SK-MEL-5 (cell line): Measurements from ENCODE around the gene CDC14B.

DNA sequence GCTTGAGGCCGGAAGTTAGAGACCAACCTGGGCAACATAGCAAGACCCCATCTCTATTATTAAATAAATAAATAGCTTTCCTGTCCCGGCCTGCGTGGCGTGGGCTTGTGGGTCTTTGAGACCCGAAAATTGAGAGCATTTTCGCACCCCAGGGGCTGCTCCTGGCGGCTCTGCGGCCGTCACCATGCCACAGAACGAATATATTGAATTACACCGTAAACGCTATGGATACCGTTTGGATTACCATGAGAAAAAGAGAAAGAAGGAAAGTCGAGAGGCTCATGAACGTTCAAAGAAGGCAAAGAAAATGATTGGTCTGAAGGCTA is 11.1 kb downstream of the ZNF367 start:
RAMPAGE:
- cytosol, long total RNA: no peak
- long total RNA: start-site peak on the plus strand centred at position 109 of the sequence, 33 bp wide, 12 and 13 reads in 2 replicates
- nucleus, long total RNA: no peak

DNA sequence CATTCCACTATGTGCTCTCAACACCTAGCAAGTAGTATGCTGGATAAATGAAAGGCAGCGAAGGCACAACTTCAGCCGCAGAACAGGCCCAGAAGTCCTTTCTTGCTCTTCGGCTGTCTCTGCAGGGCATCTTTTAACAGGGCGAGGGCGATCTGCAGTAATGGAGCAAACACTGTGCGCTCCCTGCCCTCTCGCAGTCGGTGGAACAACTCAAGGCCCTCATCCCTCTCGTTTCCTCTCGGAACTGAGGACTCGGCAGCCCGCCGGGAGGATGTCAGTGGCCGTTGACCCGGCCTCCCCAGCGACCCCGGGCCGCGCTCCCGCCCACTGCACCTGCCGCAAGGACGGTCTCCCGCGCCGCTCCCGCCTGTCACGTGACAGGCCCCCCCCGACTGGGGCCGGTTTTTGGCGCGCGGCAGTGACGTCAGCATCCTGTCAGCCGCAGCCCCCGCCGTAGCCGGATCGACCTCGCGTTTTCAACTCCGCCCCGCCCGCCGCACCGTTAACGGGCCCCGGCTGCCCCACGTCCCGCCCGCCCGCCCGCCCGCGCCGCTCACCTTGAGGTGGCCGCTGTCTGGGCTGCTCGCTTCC is 1.0 kb downstream of the ZNF367 start:
RAMPAGE:
- cytosol, long total RNA: no peak
- long total RNA: no peak
- nucleus, long total RNA: no peak

DNA sequence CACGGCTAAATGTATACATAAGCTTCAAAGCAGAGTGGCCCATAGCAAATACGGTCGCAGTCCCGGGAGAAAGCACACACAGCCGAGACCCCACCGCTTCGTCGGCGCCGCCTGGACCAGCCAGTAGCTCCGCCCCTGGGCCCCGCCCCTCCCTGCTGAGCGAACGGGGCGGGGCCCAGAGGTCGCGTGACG is 241 bp upstream of the HABP4 start:
RAMPAGE:
- cytosol, long total RNA: no peak
- long total RNA: no peak
- nucleus, long total RNA: no peak

GRCh38 chr9:96464049-96464692 is 14.2 kb downstream of the HABP4 start:
RAMPAGE:
- cytosol, long total RNA: no peak
- long total RNA: no peak
- nucleus, long total RNA: no peak

DNA sequence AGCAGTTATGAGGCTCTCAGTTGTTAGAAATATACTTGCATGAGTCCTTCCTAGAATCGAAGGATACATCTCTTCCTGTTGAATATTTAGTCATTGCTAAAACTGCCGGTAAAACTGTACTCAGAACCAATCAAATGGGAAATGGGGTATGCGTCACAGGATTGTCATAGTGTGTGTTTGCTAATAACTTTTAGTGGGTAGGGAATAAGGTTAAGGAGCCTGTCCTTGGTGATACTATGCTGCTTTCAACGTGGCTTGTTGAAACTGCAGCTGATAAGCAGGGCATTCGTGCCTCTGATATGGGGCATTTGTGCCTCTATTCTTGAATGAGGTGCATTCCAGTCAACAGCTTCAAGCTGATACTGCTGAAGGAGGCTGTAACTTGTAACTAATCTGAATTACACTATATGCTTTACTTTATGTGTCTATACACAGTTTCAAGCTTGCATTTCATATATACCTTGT is 26.6 kb downstream of the HABP4 start:
RAMPAGE:
- cytosol, long total RNA: no peak
- long total RNA: no peak
- nucleus, long total RNA: no peak

RAMPAGE:
- cytosol, long total RNA: no peak
- long total RNA: no peak
- nucleus, long total RNA: no peak
Measured at GRCh38 chr9:96514458-96514899, 64.5 kb downstream of the HABP4 start.

DNA sequence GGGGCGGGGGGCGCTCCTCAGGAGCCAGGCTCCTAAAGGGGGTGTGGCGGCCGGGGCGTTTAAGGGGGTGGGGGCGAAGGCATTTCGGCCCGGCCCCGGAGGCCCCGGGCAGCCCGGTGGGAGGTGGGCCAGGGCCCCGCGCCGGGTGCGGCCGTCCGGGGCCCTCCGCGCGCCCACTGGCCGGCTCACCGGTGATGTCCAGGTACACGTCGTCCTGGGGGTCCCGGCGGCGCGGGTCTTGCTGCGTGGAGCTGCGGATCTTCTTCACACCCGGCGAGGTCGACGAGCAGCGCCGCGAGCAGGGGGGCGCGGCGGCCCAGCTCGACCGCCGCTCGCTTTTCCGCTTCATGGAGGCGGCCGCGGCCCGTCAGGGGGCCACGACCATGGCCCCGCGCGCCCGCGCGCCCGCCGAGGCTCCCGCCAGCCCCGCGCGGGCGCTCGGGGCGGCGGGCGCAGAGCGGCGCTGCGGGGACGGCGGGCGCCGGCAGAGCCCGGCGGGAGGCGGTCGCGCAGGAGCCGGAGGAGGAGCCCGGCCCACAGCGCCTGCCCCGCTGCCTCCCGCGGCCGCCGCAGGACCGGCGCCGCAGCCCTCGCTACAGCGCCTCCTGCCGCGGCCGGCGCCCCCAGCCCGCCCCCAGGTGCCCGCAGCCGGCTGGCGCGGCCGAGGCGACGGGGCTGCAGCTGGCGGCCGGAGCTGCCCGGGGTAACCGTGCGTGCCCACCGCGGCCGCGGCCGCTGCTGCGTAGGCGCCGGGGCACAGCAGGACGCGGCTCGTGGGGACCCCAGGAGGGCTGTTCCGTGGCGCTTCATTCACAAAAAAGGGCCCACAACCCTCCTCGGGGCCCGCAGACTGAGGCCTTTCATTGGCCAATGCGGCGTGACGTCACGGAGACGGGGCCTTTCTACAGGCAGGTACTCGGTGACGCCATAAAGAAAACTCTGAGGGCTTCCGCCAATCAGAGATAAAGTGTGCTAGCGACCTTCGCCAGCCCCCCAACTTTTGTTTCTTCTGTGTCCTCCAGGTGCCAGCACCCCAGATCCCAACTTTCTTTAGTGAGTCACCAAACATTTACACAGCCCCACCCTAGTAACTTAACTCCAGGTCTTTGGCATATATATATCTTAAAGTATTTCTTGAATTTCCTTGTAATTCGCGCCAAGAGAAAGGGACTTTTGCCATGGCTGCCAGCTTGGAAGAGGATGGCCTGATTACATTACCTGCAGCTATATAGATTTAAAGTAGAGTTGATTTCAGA is at the start of gene CDC14B:
Gene CDC14B (minus strand): TSS at position 814 of the 1,256 bp plus-strand sequence.
RAMPAGE:
- cytosol, long total RNA: no peak
- long total RNA: no peak
- nucleus, long total RNA: no peak

RAMPAGE:
- cytosol, long total RNA: no peak
- long total RNA: no peak
- nucleus, long total RNA: no peak
Measured at GRCh38 chr9:96885729-96886367, 31.5 kb upstream of the ZNF782 start.

DNA sequence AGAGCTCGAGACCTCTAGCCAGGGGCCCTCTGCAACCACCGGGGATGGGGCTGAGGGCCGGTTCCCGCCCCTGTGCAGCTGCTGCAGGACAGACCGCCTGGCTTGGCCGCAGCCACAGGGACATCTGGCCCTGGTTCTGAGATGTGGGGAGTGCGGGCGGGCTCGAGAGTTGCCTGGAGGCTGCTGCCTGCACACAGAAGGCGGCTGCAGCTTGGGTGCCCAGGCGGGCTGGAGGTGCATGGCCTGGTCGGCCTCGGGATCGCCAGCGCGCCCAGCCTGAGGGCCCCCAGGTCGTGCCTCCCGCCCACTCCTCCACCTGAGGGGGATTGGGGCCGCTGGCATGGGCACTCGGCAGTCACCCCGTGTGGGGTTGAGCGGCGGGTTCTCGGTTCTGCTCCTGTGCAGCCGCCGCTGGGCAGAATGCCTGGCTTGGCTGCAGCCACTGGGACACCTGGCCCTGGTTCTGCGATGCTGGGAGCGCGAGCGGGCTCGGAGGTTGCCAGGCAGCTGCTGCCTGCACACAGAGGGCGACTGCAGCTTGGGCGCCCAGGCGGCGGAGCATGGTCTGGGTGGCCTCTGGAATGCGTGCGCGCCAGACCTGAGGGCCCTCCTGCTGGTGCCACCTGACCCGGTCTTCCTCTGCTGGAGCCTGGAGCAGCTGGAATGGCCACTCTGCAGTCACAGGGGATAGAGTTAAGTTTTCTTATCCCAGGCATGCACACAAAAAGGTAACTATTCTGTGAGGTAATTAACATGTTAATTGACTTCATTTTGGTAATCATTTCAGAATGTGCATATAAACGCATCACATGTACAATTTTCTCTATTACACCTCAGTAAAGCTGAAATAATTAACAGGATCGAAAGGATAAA is 85.1 kb upstream of the CCDC180 start:
RAMPAGE:
- cytosol, long total RNA: no peak
- long total RNA: no peak
- nucleus, long total RNA: no peak

DNA sequence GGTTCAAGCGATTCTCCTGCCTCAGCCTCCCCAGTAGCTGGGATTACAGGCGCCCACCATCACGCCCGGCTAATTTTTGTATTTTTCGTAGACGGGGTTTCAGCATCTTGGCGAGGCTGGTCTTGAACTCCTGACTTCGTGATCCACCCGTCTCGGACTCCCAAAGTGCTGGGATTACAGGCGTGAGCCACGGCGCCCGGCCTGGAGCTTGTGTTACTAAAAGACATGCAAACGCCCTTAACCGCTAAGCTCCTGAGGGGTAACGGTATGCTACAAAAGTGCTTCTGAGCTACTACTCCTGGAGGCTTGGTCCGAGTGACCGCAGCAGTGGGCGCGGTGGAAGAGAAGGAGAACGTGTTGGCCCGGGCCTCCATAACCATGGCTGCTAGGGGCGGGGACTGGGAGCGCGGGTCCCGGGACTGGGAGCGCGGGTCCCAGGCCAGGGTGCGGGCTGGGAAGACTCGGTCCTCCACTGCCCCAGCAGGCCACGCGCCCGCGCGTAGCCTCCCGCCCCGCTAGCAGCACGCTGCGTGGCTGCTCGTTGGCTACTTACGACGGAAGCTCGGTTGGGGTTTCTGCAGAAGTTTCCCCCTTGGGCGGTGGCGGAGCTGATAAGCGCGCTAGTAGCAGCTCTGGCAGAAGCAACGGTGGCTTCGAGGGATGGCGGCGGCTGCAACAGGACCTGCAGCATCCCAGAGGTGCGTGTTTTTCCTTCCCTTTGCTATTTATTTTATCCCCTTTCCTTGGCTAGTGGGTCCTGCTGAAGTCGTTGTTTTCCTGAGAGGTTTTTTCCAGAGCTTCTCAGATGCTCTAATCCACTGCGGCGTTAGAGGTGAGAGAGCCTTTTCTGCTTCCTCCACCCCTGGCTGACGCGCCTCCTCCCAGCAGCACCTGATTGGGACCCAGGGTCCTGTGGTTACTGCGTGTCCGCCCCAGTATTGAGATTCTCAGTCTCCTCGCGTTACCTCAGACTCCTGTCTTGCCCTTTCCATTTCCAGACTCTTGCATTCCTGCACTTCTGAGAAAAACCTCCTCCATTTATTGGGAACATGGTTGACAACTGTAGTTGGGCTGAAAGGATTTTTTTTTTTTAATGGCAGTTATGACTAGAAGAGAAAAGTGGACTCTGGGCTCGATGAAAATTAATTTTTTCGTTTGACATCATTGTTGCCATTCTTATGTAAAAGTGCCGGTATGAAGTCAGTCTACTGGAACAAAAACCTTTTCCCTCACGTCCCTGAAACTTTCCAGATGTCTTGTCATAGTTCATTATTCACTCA is 69.1 kb upstream of the CCDC180 start:
RAMPAGE:
- cytosol, long total RNA: no peak
- long total RNA: no peak
- nucleus, long total RNA: no peak

DNA sequence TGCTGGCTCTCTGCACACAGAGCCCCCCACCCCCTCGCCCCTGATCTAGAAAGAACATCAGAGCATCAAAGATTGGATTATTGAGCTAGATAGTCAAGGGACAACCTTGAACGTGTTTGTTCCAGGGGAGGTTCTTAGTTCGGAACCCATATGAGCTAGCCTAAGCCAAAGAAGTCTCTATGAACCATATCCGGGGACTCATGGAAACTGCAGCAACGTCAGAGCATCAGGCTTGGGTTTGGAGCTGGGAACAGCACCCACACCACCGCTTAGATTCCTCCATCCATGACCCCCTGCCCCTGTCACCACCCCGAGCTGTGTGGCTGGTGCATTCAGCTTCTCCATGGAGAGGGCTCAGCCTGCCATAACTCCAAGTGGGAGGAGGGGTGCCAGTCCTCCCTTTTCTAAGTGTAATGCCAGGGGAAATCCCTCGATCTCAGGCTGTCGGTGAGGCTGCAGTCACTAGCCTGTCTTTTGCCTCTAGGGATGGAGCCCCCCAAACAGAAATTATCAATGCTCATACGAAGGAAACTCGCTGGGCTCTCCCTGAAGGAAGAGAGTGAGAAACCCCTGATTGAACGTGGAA is 37.7 kb upstream of the TDRD7 start:
RAMPAGE:
- cytosol, long total RNA: no peak
- long total RNA: no peak
- nucleus, long total RNA: no peak

DNA sequence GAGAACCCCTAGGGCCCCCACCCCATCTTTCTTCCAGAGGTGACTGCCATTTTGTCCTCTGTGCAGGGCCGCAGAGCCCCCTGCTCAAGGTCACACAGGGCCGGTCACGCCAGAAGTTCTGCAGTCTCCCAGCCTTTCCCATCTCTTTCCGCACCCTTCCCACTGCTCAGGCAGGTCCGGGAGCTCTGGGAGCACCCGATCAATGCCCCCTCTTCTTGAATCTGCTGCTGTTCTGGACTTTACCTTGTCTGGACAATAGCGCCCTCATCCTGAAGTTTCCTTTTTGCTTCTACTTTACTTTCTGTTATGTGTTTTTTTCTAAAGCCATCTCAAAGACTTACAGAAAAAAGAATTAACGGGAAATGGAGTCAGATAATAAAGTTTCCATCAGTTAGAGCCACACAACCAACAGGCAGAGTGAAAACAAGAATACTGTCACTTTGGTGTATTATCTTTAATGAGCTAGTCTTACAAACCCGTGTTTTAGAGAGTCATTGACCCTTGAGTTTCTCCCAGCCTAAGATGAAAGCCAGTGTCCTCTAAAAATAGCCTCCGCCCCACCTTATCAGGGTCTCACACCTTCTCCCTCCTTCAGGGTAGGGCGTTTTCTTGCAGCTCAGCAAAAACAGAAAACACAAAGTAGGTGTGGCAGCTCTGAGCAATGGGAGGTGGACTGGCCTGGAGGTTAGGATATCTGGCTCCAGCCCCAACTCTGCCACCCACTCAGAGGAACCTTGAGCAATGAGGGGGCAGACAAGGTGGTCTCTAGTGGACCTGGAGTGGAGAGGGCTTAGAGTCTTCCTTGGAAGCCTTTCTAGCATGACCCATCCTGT is 1.8 kb downstream of the TMOD1 start:
RAMPAGE:
- cytosol, long total RNA: no peak
- long total RNA: no peak
- nucleus, long total RNA: no peak

GRCh38 chr9:97510525-97511505 is 9.3 kb downstream of the TMOD1 start:
RAMPAGE:
- cytosol, long total RNA: no peak
- long total RNA: no peak
- nucleus, long total RNA: no peak

GRCh38 chr9:97529237-97530066 is 28.0 kb downstream of the TMOD1 start:
RAMPAGE:
- cytosol, long total RNA: no peak
- long total RNA: no peak
- nucleus, long total RNA: no peak

DNA sequence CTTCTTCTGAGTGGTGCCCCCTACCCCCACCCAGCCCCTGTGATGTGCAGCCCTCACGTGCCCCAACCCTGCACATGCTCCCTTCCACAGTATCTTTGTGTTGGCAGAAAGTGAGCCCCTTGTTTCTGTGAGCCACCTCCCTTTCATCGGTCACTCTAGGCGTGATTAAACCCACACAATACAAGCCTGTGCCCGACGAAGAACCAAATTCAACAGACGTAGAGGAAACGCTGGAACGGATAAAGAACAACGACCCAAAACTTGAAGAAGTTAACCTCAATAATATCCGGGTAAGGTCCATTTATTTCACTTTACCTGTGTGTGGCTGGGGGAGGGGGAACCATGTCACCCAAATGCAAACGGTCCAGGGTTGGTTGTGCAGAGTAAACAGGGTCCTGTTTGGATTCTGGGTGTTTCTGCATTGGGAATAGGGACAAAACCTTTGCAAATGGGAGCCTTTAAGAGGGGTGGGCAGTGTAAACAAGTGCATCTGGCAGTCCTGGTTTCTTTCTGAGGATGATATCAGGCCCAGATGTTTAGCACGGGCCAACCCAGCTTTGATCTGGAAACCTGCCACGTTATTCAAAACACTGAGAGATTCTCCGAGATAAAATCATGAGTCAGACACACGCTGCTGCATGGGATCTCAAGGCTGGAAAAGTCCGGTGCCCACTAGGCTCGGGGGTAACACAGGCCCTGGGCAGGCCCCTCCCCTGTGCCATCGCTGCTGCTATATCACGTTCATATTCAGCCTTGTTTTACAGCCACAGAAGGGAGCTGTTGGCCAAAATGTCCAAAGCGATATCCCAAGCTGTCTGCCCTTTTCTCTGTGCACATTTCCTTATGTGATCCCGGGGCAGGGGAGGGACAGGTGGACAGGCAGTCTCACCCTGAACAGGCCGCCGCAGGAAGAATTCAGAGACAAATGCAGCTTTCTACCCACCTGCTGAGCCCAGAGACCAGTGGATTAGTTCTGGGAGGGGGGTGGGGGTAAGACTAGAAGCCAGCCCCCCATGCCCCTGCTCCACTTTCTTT is 62.7 kb downstream of the TMOD1 start:
RAMPAGE:
- cytosol, long total RNA: no peak
- long total RNA: no peak
- nucleus, long total RNA: no peak

DNA sequence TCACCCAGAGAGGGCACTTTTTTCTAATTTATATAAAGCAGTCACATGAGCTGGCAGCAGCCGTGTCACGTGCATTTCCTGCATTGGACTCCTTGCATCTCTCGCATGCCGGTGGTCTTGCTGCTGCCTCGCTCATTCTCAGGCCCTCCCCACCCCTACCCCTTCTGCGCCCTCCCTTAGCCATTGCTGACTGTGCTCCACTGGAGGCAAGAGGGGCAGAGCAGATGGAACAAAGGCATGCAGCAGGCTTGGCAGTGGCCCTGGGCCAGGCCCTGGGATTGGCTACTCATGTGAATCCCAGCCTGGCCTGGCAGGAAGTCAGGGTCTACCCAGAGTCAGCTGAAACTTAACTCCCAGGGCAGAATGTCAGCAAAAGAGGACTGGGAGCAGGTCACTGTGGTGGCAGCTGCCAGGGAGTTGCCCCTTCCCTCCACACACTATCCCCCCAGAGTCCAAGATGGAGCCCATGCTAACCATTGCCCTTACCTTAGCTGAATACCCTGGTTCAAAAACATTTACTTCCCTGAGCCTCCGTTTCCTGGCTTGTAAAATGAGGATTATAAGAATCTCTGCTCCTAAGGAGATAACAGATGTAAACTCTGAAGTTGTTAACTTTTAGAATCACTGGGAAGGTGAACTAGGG is 62.2 kb downstream of the TSTD2 start:
RAMPAGE:
- cytosol, long total RNA: no peak
- long total RNA: no peak
- nucleus, long total RNA: no peak

RAMPAGE:
- cytosol, long total RNA: no peak
- long total RNA: no peak
- nucleus, long total RNA: no peak
Measured at GRCh38 chr9:97623880-97624446, 9.2 kb downstream of the TSTD2 start.

GRCh38 chr9:97666553-97667483 is 30.3 kb downstream of the XPA start:
RAMPAGE:
- cytosol, long total RNA: no peak
- long total RNA: no peak
- nucleus, long total RNA: no peak

RAMPAGE:
- cytosol, long total RNA: no peak
- long total RNA: no peak
- nucleus, long total RNA: no peak
Measured at GRCh38 chr9:97675980-97676551, 21.1 kb downstream of the XPA start.

DNA sequence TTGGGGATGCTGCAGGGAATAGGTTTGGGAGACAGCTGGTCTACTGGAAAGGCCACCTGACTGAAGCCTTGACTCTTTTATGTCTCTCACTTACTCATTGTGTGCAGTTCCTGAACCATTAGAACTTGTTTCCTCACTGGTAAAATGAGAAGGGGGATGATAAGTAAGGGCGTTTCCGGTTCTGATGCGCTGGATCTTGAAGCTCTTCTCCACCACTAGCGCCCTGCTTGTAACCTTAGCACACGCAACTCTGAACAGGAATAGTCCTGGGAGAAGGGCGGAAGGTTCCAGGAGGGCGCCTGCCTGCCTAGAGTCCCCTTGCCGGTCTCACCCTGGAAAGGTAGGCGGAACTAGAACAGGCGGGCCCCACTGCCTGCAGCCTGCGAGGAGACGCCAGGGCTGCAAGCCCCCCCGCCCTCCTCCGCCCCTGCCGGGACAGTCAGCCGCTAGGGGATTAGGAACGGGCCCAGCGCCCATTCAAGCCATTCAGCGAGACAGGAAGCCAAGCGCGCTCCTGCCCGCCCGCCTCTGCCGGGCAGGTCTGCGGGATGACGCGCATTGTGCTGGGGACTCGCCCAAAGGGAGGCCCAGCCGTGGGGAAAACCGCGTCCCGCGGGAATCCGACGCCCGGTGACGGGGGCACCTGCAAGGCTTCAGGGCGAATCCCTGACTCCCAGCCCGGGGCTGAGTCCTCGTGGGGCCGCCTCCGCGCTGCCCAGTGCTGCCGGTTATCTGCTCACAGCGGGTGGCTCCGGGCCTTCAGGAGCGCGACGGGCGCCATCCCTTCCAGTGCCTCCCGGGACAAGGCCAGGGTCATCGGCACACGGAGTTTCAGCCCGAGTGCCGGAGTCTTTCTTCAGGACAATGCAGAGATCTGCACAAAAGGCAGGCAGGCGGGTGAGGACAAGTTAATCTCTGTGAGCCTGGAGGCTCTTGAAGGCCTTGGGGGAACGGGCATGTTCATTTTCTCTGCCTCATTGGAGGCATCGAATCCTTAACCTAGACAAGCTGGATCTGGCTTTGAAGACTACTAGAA is 44.1 kb upstream of the XPA start:
RAMPAGE:
- cytosol, long total RNA: no peak
- long total RNA: no peak
- nucleus, long total RNA: no peak